ENCODE measurements around a stretch of chr13.

DNA sequence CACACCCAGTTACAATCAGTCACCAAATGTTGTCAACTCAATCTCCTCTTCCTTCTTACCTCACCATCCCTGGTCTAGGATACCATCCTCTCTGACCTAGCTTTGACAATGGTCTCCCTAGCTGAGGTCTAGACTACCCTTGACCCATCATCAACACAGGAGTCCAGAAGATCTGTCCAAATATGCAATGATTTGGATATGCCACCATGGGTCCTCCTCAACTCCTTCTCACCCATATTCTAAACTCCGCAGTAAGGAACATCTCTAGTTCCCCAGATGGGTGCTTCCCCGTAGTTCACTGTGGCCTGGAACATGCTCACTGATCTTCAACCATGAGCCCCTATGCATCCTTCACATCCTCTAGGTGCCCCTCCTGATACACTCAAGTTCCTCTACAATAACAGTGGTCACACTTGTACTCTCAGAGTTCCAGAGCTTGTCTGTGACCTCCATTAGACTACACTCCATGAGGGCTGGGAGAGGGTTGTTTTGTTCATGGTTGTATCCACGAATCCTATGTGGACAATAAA, 77.9 kb upstream of the SLC15A1 start:
- RRBS = no CpG with 5 or more reads among the region's 3 CpGs

DNA sequence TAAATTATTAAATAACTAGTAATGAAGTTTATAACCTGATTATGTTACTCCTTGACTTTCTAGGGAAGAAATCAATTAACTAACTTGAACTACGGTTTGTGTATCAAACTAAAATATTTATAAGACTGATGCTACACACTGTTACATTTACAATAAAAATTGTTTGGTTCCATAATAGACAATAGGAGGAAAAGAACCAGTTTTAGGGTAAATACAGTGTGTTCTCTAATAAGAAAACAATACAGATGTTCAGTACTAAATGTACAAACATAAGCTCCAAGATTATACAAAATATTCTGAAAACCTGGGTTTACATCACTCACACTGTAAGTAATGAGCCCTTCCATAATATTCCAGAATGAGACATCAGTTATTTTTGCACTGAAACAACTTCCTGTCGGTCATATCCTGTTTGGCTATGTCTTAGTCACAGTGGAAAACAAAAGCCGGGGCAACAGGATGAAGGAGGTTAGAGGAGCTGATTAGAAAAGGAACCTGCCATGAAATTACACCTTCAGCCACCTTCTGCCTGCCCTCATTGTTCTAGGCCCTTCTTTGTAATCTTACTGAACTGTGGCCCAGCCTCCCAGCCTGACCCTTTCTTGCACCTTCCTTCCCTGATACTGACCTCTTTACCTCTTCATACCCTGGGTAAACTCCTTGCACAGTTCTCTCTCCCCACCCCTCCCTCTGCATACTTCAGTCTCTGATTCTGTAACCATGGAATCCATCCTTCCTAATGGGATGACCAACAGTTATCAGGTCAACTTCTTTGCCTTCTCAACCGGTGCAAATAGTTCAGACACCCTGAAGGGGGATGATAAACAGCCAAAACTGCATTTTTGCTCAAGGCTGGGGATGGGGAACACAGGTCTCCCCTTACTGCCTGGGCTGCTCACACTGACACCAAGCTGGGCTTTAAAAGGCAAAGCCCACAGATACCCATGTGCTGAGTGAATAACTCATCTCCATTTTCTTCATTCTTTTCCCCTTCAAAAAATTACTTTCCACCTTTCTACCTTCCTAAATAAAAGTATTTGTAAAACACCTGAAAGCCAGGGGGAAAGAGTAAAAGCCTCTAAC, 67.3 kb downstream of the DOCK9 start:
- RRBS = no CpG with 5 or more reads among the region's 4 CpGs

DNA sequence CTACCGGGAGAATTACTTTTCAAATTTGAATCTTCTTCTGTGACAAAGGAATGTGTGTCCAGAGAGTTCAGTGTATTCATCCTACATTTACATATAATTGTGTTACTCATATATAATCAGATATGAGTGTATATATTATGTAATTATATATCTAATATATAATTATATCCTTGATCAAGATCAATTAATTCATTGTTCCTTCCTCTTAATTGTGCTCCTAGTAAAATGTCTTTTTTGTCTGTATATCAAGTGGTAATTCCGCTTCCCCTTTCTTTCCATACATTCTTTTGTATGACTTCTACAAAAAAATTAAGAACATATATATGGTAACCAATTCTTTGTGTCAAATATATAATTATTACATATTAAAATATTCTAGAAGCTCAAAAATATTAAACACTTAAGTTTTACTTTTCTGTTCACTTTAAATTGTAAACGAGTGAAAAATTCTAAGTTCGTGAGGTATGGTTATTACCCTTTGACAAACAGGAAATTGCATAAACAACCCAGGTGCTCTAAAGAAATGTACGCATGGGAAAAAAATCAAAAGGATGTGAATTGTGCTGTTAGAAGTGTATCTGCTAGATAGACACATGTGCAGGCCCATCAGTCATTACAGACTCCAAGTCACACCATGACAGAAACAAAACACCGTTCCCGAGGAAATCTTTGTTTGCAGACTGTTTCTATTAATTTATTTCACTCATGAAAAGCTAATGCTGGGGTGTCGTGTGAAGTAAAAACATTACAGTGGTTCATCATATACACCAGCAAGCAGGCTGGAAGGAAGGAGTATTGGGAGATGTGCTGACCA, 16.9 kb upstream of the DOCK9 start:
- RRBS = 96% methylated on average over 1 of the region's 8 CpGs

DNA sequence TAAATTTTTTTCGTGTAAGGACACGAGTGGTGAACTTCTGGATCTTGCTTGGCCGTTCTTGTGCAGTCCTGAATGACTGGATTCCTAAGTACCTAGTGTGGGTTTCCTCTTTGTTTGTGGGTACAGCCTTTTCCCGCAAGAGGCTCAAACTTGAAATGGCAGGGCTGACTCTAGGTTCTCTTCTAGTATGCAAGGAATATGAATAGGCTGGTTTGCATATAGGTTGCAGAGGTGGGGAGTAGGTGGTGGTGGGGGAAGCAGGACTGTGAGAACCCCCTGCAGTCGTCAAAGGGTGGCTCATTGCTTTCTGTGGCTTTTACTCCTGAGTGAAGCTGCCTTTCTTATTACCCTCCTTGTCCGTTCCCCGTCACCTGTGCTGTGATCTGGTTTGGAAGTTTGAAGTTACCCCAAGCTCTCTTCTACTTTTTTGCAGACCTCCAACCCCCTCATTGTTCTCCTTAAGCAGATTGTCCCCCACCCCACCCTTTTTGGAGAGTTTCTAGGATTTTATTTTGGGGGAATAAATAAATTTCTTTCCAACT, 13.7 kb downstream of the UBAC2 start:
- RRBS = no CpG with 5 or more reads among the region's 7 CpGs

GRCh38 chr13:99261458-99262060, 3.4 kb upstream of the GPR18 start:
- RRBS = no CpG with 5 or more reads among the region's 3 CpGs

- RRBS = no CpG with 5 or more reads among the region's 2 CpGs
Observed at GRCh38 chr13:99279626-99280039, 21.5 kb upstream of the GPR18 start.

DNA sequence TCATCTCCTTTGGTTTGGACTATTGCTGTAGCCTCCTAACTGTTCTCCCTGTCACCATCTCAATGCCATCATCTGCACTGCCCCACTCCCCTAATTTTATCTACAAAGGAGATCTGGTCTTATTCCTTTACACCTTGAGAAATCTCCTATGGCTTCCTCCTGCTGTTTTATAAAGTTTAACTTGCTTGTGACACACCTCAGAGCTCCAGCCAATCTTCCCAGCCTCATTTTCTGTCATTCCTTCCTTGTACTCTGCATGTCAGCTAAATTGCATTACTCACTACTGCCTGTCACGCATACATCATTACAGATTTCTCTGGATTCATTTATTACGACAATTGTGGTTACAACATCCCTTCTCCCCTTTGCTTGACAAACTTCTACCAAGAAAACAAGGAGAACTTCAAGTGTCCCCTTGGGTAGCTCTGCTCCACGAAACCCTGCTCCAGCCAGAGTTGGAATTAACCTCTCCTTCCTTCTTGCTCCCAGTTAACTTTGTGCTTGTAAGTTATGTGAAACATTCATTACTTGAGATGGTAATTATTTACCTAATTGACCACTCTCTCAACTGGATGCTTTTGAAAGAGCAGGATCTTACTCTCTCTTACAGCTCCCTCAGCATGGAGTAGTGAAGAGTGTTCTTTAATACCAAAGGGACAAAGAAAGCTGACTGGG, 22.0 kb upstream of the GPR18 start:
- RRBS = no CpG with 5 or more reads among the region's 3 CpGs

DNA sequence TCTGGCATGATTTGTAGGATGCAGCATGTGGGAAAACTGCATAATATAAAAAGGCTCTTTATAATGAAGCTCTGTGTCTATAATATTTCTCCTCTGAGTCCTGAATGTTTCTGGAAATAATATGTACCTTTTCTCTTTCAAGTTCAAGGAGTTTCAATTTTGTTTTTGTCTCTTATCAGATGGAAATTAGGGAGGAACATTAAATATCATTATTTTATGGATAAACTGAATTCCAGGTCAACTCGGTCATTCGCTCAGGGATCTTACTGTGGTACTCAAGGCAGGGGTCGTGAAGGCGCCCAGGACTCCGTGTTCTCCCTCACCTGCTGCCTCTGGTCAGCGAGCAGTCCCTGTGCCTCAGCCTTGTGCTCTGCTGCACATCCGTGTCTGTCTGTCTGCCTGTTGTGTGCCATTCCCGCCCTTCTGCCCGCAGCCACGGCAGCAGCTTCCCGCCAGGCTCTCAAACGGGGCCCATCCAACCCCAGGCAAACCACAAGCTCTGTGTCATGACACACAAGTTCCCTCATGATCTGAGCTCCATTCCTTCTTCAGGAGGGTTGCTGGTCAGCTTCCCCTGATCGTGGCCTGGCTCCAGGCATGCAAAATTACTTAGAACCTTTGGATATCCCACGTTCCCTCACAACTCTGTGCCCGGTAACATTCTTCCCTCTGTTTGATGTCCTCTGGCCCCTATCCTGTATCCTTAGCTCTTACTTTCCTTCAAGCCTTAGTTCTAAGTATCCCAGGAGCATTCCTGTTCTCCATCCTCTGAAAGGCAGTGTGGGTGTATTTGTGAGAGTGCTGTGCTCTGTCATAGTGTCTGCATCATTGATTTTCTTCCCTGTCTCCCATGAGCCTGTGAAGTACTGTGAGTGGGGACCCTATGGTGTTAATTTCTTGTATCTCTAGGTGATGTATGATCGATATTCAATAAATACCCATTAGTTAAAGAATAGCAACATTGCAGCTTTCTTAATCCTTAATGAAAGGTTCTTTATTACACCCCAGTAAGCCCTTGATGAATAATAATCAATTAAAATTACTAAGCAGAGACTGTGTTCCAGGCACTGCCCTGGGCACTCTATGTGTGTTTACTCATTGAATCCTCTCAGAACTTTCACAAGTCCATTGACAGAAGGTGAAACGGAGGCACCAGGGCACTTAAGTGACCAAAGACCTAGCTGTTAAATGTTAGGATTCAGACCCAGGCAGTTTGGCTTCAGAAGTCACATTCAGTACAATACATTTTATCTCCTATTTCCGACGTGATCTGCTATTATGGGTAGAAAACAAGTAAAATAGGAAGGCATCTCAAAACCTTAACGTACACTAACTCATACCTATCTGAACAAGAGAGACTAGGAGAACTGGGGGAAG, 3.1 kb downstream of the GPR183 start:
- RRBS = no CpG with 5 or more reads among the region's 20 CpGs

DNA sequence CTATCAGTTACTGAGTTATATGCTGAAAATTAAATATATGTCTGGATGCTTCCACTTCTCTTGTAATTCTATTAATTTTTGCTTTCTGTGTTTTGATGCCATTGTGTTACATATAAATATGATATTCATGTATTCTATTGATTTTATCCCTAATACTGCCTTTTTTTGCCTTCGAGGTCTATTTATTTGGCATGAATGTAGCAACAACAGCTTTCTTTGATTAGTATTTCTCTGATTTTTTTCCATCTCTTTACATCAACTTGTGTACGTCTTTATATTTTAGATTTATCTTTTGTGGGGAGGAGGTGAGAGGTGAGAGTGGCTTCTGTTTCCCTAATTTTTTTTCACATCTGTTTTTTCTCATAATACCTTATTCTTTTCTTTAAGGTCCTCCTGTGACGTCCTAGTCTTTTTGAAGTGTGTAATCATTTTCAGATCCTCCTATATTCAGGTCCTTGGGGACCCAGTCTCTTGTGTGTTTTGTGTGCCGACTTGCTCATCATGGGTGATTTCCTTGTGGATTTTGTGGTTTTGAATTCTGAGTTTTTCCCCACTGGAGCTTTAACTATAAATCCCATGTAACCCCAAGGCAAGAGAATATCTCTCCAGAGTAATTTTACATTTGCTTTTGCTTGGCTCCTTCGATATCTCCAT, 58.7 kb upstream of the GPR183 start:
- RRBS = no CpG with 5 or more reads among the region's 5 CpGs

- RRBS = no CpG with 5 or more reads among the region's 11 CpGs
Observed at GRCh38 chr13:99374408-99375023, 67.3 kb upstream of the GPR183 start.

- RRBS = no CpG with 5 or more reads among the region's 13 CpGs
Observed at GRCh38 chr13:99380604-99381303, 73.6 kb upstream of the GPR183 start.

DNA sequence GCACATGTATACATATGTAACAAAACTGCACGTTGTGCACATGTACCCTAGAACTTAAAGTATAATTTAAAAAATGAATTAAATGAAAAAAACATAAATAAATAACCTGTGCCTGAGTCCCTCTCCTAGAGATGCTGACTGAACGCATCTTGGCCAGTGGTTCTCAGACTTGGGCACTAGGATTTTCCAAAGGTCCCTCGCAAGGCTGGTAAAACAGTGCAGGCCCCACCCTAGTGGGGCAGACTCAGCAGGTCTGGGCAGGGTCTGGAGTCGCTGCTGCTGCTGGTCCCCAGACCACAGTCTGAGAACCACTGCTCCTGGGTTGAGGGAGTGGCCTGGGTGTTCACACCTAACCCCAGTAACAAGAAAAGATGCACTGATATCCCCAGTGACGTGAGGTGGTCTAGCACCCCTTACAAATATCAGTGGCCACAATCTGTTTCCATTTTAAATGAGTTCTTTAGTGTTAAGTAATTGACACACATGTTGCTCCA, 96.1 kb upstream of the GPR183 start:
- RRBS = no CpG with 5 or more reads among the region's 5 CpGs

DNA sequence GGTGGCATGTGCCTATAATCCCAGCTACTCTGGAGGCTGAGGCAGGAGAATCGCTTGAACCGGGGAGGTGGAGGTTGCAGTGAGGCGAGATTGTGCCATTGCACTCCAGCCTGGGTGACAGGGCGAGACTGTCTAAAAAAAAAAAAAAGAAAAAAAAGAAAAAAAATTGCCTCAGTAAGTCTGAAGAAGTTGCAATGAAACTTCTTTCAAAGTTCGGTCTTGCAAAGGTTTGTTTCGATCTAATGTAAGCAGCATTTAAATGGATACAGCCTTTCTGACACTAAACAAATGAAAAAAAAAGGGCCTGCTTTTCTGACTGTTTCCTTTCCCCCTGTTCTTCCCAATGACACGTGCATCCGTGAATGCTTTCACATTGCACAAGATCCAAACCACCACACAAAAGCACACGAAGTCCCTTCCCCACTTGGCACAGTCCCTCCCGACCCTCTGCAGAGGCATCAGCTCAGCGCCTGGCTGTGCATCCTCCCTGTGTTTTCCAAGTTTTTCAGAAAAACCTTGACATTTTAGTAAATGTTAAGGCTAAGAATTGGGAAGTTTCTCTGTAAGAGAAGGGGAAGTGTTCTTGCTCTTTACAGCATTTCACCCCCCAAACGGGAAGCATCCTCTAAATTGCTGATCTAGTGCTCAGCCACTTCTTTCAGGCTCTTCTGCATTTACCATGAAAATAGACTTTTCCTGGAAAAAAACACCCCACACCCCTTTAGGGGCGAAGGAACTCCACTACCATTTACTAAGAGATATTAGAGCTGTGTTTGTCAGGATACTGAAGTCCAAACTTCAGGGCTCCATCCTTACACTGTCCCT, 94.6 kb upstream of the TM9SF2 start:
- RRBS = no CpG with 5 or more reads among the region's 13 CpGs

DNA sequence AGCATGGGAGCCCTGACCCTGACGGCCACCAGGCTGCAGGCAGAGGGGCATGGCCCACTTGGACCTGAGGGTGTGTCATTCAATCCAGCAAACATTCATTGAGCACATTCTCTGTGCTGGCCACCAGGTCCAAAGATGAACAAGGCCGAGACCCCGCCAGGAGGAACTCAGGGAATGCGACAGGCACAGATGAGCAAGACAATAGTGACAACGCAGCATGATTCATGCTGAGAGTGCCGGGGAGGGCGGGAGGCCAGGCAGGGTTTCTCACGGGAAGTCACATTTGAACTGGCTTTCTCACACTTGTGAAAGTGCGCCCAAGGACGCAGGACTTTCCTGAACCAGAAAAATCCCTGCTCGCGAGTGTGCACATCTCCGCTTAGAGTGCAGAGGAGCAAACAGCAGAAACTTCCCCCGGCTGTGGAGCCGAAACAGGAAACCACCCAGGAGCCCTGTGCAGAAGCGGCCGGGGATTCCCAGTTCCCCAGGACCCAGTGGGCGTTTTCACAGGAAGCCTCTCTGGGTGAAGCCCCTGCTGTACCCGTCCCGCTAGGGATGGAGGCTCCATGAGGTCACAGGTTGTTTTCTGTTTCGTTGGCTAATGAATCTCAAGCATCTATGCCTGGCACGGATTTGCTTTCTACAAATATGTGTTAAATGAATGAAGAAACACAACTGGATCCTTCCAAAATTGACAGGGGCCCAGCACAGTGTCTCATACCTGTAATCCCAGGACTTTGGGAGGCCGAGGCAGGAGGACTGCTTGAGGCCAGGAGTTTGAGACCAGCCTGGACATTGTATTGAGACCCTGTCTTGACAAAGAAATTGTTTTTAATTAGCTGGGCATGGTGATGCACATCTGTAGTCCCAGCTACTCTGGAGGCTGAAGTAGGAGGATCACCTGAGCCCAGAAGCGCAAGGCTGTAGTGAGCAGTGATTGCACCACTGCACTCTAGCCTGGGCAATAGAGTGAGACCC, 68.4 kb upstream of the TM9SF2 start:
- RRBS = 39% methylated on average over 4 of the region's 24 CpGs

DNA sequence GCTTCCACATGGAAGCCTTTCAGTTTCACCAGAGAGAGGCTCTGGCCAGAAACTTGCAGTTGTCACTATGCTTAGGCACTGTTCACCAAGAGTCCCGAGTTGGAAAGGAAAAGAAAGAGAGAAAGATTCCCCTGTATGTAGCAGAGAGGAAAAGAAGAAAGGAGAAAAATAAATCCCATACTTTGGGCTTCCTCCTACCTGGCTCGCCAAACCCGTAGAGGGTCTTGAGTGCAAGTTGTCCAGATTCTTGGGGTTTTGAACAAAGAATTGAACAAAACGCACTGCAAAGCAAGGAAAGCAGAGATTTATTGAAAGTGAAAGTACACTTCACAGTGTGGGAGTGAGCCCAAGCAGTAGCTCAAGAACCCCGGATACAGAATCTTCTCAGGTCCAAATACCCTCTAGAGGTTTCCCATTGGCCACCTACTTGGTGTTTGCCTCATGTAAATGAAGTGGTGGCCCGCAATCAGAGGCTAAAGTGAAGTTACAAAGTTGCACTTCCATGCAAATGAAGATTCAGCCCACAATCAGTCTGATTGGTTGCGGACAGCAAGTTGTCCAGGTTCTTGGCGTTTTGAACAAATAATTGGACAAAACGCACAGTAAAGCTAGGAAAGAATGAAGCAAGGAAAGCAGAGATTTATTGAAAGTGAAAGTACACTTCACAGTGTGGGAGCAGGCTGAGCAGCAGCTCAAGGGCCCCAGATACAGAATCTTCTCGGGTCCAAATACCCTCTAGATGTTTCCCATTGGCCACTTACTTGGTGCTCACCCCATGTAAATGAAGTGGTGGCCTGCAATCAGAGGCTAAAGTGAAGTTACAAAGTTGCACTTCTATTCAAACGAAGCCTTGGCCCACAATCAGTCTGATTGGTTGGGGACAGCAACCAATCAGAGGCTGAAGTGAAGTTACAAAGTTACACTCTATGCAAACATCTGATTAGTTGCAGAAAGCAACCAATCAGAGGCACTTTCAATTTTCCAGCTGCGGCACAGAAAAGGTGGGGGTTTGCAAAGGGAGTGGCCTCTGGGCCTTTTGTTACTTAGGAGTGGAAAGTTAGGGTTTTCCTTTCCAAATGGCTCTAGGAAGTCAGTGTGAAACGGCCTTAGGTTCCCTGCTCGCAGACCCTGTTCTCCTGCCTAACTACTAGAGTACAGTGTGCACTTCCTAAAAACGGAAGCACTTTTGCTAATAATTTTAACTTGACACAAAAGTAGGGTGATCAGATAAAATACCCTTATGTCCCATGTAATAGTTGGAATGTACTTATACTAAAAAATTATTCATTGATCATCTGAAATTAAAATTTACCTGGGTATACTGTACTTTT, 4.9 kb upstream of the TM9SF2 start:
- RRBS = no CpG with 5 or more reads among the region's 15 CpGs

GRCh38 chr13:99542681-99543464, 41.6 kb downstream of the TM9SF2 start:
- RRBS = no CpG with 5 or more reads among the region's 8 CpGs

- RRBS = no CpG with 5 or more reads among the region's 3 CpGs
Observed at GRCh38 chr13:99650323-99650758, 43.9 kb downstream of the CLYBL start.

GRCh38 chr13:99686538-99687629, 80.4 kb downstream of the CLYBL start:
- RRBS = no CpG with 5 or more reads among the region's 12 CpGs

GRCh38 chr13:99864450-99864916, 107.1 kb downstream of the ZIC5 start:
- RRBS = no CpG with 5 or more reads among the region's 12 CpGs

- RRBS = 4% methylated on average over 23 of the region's 133 CpGs
Observed at GRCh38 chr13:99969595-99970732, 1.6 kb downstream of the ZIC5 start.

All from HCT116 (cell line).